Non-pigmented ciliary epithelial cell (primary cell): ENCODE measurements around the gene PACSIN2.

GRCh38 chr22:42375866-42376518, 56.2 kb downstream of the NFAM1 start:
- RRBS = 84% methylated on average over 1 of the region's 12 CpGs

- RRBS = 52% methylated on average over 3 of the region's 14 CpGs
These were observed 28.2 kb downstream of the NFAM1 start for GRCh38 chr22:42403844-42404495.

DNA sequence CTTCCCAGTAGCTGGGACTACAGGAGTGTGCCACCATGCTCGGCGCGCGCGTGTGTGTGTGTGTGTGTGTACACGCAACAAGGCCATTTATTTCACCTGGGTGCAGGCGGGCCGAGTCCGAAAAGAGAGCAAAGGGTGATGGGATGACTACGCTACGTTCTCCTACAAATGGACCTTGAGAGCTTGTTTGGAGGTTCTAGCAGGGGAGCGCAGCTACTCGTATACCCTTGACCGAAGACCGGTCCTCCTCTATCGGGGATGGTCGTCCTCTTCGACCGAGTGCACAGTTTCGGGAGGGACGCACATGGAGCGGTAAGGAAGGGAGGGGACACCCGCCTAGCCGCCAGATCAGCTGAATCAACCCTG, 11.1 kb downstream of the SERHL2 start:
- RRBS = no CpG with 5 or more reads among the region's 24 CpGs

DNA sequence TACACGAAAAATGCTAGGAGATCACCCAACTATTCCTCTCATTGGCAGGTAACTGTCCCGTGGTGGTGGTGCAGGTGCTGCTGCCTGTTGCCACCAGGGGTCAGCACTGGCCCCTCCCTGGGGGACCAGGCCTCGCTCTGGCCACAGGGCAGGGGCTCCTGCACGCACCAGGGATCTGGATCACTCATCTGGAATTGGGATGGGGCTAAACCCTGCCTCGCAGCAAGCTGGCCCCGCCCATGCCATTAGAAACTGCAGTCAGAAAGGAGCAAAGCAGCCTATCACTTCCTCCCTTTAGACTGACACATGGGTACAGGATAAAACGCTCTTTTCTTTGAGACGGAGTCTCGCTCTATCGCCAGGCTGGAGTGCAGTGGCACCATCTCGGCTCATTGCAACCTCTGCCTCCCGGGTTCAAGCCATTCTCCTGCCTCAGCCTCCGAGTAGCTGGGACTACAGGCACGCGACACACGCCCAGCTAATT, 7.0 kb upstream of the POLDIP3 start:
- RRBS = no CpG with 5 or more reads among the region's 16 CpGs

- RRBS = no CpG with 5 or more reads among the region's 21 CpGs
These were observed 9.0 kb upstream of the POLDIP3 start for GRCh38 chr22:42623661-42624186.

DNA sequence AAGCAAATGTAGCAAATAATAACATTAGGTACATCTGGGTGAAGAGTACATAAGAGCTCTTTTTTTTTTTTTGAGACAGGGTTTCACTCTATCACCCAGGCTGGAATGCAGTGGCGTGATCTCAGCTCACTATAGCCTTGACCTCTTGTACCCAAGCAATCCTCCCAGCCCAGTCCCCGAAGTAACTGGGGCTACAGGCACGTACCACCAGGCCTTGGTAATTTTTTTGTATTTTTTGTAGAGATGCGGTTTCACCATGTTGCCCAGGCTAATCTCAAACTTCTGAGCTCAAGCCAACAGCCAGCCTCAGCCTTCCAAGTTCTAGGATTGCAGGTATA, 1.6 kb upstream of the ATP5MGL start:
- RRBS = no CpG with 5 or more reads among the region's 4 CpGs

- RRBS = no CpG with 5 or more reads among the region's 5 CpGs
These were observed 31.4 kb upstream of the CYB5R3 start for GRCh38 chr22:42680507-42681006.

GRCh38 chr22:42717171-42717740, 3.4 kb downstream of the A4GALT start:
- RRBS = no CpG with 5 or more reads among the region's 5 CpGs

GRCh38 chr22:42791020-42791261, 66.1 kb downstream of the ARFGAP3 start:
- RRBS = no CpG with 5 or more reads among the region's 11 CpGs

DNA sequence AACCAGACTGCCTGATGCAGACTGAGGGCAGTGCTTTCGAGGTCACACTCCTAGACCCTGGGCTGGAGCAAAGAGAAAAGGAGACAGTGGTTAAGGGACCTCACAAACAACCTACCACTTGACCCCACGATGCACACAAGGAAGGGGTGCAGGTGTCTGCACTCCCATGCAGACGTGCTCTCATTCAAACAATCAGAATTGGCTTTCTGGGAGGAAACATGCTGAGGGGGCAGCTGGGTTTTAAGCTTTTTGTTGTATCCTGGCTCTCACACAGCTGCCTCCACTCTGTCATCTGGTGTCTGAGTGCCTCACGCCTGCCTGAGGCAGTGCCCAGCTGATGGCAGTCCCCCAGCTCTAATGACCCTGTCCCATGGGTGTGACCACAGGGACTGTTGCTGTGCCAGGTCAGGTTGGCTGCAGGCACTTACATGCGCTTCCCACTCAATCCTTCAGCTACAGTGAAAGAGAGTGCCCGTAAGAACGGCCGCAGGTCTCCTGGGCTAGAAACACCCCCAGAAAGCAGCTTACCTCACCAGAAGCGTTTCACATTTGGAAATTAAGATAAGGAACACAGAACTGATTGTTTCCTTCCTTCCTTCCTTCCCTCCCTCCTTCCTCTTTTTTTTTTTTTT, 53.7 kb downstream of the ARFGAP3 start:
- RRBS = no CpG with 5 or more reads among the region's 9 CpGs

GRCh38 chr22:42805462-42806111, 51.5 kb downstream of the ARFGAP3 start:
- RRBS = 2% methylated on average over 1 of the region's 9 CpGs

- RRBS = no CpG with 5 or more reads among the region's 10 CpGs
These were observed 77.3 kb upstream of the ARFGAP3 start for GRCh38 chr22:42934247-42934911.

DNA sequence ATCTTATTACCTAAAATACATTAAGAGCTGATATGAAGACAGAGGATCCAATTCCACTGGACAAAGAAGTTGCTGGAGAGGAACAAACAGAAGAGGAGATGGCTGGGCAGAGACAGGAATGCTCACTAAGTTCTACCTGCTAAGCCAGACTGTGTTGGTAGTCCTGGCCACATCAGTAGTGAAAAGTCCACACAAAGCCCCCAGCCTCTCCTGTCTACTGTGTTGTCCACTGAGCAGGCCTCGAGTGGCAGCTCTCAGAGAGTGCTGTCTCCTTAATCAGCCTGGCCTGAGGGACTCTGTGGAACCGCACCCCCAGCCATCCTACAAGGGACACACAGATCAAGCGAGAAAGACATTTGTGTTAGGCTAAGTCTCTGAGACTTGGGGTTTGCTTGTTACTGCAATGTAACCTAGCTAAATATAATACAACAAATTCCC, 71.0 kb downstream of the PACSIN2 start:
- RRBS = no CpG with 5 or more reads among the region's 3 CpGs

DNA sequence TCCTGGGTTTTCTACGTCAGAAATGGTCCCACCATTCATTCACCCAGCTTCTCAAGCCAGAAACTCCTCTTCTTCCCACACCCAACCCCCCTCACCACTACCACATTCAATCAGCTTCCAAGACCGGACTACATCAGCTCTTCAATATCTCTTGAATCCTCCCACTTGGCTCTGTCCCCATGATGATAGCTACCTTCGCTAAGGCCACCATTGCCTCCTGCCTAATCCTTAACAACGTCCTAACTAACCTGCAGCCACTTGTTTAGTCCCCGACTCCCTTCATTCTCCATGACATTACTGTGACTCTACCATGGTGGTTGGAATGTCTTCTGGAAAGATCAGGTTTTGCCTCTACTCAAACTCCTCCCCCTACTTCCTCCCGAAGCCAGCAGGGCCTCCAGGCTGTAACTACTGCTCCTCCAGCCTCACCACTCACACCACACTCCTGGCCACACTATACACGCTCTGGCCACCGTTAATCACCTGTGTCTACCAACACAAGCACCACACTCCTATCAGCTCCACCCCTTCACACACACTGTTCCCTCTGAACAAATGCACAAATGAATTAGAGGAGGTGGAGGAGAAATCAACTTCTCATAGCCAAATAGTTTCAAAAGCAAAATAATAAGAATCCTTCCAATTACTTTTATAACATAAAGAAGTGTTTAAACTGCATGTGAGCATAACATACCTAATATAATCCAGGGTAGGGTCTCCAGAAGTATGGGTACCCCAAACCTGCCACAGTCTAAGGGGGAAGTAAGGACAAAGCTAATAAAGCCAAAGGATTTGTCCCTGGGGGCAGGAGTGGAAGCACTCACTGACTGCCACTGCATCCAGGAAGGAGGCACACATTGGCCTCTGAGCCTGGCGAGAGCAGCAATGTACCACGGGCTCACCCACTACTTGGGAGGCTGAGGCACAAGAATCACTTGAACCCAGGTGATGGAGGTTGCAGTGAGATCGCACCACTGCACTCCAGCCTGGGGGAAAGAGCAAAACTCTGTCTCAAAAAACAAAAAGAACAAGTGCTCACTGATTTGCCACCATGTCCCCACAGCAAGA, 69.1 kb downstream of the PACSIN2 start:
- RRBS = no CpG with 5 or more reads among the region's 11 CpGs

- RRBS = 1% methylated on average over 6 of the region's 30 CpGs
These were observed at the start of gene PACSIN2 for GRCh38 chr22:43015023-43015299. Gene PACSIN2, minus strand, starts transcription at chr22:43015149.

DNA sequence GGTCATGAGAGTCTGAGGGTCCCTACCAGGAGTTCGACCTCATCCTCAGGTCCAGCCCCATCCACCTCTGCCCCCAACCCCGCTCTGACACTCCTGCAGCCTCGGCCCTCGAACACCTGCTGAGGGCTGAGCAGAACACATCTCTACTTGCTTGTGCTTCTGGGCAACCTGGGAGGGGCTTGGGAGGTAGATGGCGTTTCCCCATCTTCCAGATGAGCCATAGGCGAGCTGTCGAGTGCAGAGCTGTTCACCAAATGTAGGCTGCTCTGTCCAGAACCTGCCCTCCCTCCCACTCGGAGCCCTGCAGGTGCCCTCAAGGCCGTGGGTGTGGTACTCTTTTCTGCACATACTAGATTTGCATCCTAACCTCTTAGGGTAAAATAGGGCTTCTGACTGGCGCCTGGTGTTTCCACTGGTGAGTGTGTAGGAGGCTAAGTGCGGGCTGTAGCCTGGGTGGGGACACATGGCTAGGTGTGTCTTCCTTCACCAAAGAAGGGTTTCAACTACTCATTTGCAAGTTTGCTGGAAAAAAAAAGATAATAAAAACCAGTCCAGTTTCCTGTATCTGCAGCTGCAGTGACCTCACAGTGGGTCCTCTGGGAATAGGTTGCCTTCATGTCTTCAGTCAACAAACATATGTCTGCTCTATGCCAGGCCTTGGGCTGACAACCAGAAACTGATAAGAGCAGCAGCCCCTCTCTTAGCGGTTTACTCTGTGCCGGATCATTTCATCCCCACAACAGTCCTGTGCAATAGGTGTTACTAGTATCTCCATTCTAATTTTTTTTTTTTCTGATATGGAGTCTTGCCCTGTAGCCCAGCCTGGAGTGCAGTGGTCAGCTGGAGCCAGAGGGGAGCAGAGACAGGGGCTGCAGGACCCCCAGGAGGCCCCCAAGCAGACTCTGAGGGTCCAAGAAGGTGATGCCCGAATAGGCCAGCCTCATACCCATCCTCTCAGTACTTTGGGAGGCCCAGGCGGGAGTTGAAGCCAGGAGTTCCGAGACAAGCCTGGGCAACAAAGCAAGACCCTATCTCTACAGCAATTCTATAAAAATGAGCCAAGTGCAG, 8.6 kb downstream of the BIK start:
- RRBS = no CpG with 5 or more reads among the region's 16 CpGs

GRCh38 chr22:43139304-43139662, 3.9 kb downstream of the MCAT start:
- RRBS = no CpG with 5 or more reads among the region's 4 CpGs

DNA sequence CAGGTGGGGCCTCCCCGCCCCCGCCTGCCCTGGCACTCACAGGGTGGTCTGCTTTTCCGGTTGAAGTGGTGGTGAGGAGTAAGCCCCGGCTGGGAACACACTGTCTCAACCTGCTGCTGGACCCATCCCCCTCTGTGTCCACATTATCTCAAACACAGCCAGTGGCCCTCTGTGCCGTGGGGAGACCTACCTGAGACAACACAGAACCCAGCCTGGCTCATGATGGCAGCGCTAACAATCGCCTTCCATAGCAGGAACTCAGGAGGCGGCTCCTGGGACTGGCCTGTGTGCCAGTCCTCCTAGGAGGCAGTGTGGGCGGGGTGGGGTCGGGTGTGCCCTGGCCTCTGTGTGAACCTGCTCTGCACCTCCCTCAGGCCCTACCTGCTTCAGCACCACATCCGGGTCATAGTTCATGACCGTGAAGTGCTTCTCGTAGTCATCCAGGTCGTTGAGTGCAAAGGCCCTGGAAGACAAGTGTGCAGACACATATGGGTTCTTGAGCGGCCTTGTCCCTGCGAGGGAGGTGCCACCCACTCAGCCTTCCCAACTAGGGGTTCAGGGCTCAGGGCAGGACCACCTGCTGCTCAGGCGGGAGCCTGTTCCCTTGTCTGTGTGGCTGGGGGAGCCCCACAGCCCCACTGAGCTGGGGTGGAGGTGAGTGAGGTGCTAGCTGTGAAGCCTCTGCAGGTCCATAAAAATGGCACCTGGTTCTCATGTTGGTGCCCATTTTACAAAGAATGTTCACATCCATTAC, 15.3 kb downstream of the TTLL12 start:
- RRBS = 61% methylated on average over 3 of the region's 17 CpGs

DNA sequence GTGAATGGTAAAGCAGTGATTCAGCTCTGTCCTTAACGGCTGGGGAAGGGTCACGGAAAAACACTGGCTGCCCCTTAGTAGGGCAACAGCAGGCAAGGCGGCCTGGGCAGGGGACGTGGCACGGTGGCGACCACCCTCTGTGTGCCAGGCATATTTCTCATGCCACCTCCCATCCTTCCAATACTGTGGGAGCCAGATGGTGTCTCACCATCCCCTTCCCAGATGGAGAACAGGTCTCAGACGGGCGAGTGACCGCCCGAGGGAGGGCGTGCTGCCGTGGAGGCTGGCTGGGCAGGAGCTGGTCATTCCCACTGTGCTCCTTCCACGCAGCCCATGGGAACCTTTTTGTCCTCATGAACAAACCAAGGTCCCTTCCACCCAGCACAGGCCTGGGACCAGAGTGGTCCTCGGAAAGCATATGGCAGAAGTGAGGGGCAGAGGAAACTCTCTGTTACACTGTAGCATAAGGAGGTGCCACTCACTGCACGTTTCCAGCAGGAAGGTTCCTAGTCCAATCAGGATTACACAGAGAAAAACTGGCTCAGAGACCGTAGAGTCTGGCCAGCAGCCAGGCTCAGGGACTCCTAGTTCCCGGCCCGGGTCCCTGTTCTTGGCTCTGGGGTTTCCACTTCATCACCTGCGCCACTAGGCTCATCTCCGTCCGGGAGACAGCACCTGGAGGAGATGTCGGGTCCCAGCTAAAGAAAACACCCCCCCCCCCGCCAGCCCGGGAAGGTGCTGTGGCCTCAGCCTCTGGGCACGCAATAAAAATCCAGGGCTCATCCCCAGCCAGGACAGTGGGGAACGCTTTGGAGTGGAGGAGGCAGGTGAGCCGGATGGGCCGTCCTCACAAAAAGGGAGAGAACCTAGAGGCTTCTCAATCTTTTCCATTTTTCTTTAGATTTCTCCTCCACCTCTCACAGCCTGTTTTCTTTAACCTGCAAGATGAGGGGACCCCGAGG, 1.2 kb downstream of the TTLL12 start:
- RRBS = 5% methylated on average over 10 of the region's 29 CpGs

DNA sequence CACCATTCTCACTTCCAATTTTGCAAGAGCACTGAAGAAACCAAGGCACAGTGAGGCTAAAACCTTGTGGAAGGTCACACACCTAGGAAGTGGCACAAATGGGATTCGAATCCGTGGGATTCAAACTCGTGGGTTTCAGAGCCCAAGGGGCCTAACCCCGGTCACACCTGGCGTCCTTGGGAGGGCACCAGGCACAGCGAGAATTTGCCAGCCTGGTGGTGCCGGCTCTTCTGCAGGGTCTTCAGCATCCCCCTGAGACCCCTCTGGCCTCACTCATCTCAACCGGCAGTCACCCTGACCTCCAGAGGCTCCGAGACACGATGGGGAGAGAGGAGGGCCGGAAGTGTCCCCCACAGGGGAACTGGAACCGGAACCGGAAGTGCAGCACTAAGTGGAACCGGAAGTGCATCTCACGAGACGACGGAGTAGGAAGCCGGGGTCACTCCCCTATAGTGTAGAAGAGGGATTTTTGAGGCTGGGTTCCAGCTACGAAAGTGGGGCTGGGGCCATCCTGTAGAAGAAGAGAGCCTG, 22.4 kb downstream of the SCUBE1 start:
- RRBS = 94% methylated on average over 10 of the region's 19 CpGs